Melanocyte of skin (primary cell): Measurements from ENCODE around the gene TOE1.

DNA sequence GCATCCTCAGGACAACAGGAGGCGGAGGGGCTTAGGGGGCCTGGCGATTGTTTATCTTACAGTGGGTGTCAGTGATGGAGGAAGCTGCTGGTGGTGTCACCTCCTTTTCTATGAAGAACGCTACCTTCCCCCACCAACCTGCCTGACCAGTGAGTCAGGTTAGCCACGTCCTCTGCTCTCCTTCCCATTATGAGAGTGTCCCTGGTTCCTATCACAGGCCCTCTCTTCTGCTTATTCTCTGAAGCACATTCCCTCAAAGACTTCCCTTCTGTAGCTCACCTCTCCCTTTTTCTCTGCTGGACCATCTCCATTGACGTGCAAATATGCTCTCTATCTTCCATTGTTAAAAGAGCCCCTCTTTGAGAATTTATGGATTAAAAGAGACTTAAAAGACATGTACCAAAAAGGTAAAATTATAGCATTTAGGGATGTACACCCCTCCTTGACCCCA is 31.0 kb upstream of the KIF2C start:
- CAGE, long polyA plus RNA, 2 experiments: no peak in any of the 2 experiments

DNA sequence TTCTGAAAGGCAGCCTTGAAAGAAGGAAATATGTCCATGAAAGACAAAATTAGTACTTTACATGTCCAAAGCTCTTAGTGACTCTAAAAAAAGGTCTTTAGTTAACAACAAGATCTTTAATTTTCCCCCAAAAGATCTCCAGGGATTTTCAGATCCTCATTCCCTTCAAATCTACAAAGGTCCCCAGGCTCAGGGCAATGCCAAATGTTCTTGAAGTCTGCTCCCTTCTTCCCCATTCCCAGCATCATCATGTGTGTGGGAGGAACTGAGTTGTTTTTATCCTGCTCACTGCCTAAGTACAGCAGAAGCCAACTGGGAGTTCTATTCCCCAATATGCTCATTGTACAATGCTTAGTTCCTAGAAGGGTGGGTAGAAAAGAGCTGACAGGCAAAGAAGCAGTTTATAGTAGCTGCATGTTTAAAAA is 60.2 kb upstream of the PTCH2 start:
- CAGE, long polyA plus RNA, 2 experiments: no peak in any of the 2 experiments

- CAGE, long polyA plus RNA, 2 experiments: no peak in any of the 2 experiments
These were observed 29.1 kb upstream of the HPDL start for GRCh38 chr1:45297494-45298002.

DNA sequence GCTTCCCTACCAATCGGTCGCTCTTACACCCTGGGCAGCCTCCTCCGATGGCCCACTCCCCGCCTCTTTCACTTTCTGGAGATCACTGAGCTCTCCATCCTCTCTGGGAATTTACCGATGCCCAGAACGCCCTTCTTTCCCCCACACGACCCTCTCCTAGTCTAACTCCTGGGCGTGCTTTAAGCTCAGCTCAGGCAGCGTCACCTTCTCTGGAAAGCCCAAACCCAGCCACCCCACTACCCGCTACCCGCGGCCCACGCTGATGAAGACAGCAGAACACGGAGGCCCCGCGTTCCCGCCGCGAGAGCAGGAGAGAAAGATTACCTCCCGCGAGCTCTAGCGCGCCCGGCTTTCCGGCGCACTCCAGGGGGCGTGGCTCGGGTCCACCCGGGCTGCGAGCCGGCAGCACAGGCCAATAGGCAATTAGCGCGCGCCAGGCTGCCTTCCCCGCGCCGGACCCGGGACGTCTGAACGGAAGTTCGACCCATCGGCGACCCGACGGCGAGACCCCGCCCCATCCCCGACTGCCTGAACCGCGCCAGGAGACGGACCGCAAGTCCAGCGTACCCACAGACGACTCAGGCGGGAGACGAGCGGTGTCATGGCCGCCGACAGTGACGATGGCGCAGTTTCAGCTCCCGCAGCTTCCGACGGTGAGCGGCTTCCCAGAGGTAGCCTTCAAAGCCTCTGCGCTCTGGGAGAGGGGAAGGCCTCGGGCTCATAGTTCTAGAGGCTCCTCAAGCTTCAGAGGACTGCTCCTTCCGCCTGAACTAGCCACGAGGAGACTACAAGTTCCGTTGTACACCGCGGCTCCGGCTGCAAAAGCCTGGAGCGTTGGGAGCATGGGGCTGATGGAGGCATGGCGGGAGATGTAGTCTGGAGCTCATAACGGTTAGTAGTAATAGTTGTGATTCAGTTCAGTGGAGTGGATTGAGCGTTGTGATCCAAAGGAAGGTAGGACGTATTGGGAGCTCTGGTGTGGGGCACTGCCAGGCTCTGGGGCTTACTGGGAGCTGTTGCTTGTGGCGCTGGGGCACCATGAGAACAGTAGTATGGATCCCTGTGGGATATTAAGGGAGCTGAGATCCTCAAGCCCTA is at the start of gene TOE1:
Gene TOE1, plus strand, starts transcription at position 519 of the 1,098 bp plus-strand sequence.
- CAGE, long polyA plus RNA, 2 experiments: no peak in any of the 2 experiments

DNA sequence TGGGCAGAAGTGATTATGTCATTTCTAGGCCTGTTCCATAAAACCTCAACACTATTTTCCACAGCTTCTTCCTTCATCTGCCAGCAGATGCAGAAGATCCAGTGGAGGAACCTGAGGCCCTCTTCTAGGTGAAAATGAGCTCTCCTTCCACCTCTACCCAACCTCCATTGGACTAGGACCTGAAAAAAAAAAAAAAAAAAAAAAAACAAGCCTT is 58.7 kb downstream of the TOE1 start:
- CAGE, long polyA plus RNA, 2 experiments: no peak in any of the 2 experiments

DNA sequence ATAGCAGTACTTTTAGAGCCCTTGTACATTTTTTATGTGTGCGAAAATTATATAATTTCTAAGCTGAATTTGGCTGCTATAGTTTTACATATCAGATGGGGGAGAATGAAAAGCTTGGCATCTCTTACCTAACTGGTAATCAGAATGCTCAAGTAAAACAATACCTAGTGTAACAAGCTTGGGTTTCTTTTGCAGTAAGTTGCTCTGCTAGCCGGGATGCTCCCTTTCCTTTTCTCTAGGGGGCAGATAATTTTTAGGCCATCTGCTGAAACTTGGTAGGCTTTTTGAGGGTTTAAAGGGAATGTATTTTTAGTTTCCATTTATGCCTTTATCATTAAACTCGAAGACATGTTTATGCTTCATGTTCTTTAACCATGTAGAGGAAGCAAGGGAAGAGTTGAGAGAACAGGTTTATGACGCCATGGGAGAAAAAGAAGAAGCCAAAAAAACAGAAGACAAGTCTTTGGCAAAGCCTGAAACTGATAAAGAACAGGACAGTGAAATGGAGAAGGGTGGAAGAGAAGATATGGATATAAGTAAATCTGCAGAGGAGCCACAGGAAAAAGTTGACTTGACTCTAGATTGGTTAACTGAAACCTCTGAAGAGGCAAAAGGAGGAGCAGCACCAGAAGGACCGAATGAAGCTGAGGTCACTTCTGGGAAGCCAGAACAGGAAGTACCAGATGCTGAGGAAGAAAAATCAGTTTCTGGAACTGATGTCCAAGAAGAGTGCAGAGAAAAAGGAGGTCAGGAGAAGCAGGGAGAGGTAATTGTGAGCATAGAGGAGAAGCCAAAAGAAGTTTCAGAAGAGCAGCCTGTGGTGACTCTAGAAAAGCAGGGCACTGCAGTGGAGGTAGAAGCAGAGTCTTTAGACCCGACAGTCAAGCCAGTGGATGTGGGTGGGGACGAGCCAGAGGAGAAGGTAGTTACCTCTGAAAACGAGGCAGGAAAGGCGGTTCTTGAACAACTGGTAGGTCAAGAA is 16.6 kb downstream of the CCDC17 start:
- CAGE, long polyA plus RNA, 2 experiments: no peak in any of the 2 experiments

GRCh38 chr1:45697615-45698089 is 9.7 kb downstream of the TMEM69 start:
- CAGE, long polyA plus RNA, 2 experiments: no peak in any of the 2 experiments

DNA sequence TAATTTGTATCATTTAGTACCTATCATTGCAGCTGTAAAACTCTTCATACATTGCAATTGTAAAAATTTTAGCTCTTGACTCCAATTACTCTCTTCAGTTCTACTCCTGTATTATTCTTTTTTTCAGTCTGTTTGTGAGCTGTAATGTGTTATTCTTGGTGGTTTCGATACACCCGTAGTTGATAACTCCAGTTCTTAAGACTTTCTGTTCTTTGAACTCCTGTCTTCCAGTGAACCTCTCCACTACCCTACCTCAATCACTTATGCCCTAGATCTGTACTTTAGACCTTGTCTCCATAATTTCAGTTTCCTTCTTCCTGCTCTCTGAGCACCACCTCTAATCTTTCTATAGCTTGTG is 159.4 kb downstream of the PIK3R3 start:
- CAGE, long polyA plus RNA, 2 experiments: no peak in any of the 2 experiments

- CAGE, long polyA plus RNA, 2 experiments: no peak in any of the 2 experiments
These were observed 153.3 kb downstream of the PIK3R3 start for GRCh38 chr1:45979166-45979479.

DNA sequence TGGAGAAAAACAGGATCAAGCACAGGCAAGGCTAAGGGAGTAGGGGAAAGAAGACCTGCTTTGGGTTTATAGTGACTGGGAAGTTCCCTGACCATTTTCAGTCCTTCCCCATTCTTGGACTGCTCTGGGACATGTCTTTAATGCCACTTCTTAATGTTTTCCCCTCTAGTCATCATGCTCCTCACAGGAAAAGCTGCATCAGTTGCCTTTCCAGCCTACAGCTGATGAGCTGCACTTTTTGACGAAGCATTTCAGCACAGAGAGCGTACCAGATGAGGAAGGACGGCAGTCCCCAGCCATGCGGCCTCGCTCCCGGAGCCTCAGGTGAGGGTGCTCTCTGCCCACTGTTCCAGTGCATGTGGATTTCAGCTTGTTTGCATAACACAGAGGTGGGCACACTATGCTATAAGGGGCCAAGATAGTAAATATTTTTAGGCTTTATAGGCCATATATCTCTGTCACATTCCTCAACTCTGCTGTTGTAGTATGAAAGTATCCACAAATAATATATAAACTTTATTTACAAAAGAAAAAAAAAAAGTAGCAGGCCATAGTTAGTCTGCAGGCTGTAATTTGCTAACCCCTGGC is 126.3 kb downstream of the PIK3R3 start:
- CAGE, long polyA plus RNA, 2 experiments: no peak in any of the 2 experiments

DNA sequence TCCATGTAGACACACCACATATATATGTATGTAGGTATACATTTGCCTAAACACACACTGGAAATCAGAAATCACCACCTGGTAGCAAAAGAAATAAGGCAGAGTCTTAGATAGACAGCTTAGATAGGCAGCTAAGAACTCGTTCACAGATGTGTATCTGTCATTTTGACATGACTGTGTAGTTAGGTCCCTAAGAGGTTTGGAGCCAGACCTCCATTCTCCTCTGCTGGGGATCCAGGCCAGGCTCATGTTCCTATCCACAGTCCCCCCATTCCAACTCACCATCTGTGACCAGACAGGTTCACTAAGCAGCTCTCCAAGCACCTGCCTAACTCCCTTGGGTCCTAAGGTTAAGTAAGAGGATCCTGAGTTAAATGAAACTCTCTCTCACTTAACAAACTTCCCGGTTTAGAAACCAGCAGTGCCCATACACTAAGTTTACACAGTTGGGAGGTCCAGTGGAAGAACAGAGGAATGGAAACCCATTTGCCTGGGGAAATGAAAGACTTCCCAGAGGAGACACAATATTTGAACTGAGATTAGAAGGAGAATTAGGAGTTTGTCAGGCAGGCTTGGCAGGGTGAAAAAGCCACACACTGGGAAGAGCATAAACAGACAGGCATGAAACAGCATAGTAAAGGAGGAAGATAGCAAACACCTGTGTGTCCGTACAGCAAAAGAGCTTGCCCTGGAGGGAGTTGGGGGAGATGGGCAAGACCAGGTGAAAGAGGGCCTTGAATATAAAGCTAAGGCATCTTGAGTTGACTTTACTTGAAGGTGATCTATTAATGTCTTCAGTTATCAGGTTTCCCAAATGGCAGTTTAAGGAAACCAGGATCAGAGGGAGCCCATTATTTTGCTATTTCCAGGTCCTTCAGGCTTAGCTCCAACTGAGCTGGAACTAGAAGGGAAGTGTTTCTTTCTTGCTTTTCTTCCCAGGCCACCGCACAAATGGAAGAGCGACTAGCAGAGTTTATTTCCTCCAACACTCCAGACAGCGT is 122.3 kb downstream of the PIK3R3 start:
- CAGE, long polyA plus RNA, 2 experiments: no peak in any of the 2 experiments

GRCh38 chr1:46132318-46132430 is 255 bp downstream of the PIK3R3 start:
- CAGE, long polyA plus RNA, 2 experiments: no peak in any of the 2 experiments

GRCh38 chr1:46173192-46173995 is 1.5 kb upstream of the TSPAN1 start:
- CAGE, long polyA plus RNA, 2 experiments: no peak in any of the 2 experiments

DNA sequence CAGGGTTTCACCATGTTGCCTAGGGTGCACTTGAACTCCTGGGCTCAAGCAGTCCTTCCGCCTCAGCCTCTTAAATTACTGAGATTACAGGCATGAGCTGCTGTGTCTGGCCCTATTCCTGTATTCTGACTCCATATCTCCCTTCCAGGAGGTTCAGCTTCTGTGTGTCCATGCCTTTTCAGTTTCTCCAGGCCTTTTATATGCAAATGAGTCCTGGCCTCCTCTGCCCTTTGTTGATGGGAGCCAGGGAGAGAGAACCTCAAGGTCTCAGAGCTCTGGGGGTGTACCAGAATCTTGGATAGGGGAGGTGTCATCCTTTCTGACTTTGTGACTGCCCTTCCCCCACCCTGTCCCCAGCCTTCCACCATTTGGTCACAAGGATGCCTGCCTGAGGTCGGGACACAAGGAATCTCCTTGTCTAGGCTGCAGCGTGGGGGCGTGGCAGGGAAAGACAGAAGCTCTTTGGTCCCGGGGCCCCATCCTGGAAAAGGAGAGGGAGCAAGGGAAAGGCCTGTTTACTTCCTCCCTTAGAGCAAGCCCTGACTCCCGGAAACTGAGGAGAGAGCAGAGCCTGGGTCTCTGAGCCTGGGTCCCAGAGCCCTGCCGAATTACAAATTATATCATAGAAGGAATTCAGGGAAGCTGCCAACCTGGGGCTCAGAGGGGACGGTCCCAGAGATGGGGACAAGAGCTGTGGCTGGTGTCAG is 18.7 kb downstream of the LURAP1 start:
- CAGE, long polyA plus RNA, 2 experiments: no peak in any of the 2 experiments

GRCh38 chr1:46301833-46302487 is 1.5 kb downstream of the LRRC41 start:
- CAGE, long polyA plus RNA, 2 experiments: no peak in any of the 2 experiments

GRCh38 chr1:46316521-46317020 is 13.1 kb downstream of the UQCRH start:
- CAGE, long polyA plus RNA, 2 experiments: no peak in any of the 2 experiments

GRCh38 chr1:46362114-46362627 is 21.6 kb downstream of the NSUN4 start:
- CAGE, long polyA plus RNA, 2 experiments: no peak in any of the 2 experiments

- CAGE, long polyA plus RNA, 2 experiments: no peak in any of the 2 experiments
These were observed 3.6 kb downstream of the MOB3C start for GRCh38 chr1:46612909-46613520.

DNA sequence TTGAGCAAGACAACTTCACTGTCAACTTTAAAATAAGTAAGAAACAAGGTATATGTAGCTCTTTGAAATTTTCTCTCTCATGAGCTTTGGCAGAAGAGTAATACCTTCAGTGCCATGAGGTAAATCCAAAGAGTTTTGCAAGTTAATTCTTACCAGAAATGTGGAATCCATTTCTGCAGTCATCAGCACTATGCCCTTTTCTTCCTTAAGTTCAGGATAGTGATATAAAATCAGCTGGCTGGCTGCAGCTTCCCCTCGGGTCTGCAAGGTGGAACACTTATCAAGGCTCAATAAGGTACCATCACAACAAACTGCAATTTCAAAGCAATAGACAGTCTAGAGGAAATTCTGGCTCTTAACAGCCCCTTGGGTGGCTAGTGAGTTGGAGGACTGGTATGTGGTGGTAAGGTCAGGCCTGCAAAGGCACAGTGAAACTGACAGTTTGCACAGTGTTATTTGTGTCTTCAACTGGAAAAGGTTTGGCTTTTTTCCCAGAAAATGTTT is 25.1 kb downstream of the ATPAF1 start:
- CAGE, long polyA plus RNA, 2 experiments: no peak in any of the 2 experiments

DNA sequence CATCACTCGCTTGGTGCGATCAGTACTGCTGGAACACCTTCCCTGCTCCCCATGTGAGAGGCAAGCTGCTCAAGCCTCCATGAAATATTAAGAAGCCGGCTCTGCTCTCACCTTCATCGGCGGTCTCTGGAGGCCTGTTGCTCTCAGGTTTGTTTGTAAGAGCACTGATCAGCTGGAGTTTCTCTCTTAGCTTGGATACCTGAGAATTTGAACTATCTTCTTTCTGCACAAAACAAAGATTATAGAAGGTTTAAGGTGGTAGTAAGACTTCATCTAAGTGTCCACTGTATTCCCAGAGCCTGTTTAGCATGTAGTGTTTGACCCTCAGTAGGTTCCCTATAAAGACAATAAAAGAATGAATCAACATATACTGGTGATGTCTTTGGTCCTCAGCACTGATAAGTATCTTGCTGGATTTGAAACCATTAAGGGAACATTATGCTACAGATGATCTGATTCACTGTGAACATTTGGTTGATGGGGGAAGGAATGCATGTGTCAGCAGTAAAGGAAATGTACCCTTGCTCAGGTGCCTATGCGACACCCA is 12.8 kb downstream of the TEX38 start:
- CAGE, long polyA plus RNA, 2 experiments: no peak in any of the 2 experiments